ENCODE results near the genes TRPM7 and AP4E1.

DNA sequence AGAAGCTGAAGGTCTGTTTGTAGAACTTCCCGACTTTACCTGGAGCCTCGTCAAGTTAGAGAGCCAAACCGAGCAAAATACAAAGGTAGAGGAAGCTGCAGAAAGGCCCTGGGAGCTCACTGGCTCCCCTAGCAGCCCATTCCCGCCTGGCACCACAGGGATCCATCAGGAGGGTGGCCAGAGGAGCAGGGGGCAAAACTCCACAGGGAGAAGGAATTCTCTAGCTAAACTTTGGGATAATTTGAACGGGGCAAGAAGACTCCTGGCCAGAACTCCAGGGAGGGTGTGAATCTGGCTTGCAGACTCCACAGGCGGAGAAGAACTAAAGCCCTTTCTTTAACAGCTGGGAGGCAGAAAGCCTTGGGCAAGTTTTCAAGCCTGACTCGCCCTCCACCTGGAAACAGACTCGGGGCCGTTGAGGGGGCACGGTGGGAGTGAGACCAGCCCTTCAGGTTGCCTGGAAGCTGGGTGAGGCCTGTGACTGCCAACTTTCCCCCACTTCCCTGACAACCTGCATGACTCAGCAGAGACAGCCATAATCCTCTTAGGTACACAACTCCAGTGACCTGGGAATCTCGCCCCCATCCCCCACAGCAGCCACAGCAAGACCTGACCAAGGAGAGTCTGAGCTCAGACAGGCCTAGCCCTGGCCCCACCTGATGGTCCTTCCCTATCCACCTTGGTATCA is 28.5 kb downstream of the SLC27A2 start:
- RRBS = no CpG with 5 or more reads among the region's 11 CpGs

- RRBS = no CpG with 5 or more reads among the region's 5 CpGs
These were observed 4.2 kb downstream of the GABPB1 start for GRCh38 chr15:50350570-50351397.

GRCh38 chr15:50458693-50459244 is 34.6 kb downstream of the USP8 start:
- RRBS = no CpG with 5 or more reads among the region's 4 CpGs

DNA sequence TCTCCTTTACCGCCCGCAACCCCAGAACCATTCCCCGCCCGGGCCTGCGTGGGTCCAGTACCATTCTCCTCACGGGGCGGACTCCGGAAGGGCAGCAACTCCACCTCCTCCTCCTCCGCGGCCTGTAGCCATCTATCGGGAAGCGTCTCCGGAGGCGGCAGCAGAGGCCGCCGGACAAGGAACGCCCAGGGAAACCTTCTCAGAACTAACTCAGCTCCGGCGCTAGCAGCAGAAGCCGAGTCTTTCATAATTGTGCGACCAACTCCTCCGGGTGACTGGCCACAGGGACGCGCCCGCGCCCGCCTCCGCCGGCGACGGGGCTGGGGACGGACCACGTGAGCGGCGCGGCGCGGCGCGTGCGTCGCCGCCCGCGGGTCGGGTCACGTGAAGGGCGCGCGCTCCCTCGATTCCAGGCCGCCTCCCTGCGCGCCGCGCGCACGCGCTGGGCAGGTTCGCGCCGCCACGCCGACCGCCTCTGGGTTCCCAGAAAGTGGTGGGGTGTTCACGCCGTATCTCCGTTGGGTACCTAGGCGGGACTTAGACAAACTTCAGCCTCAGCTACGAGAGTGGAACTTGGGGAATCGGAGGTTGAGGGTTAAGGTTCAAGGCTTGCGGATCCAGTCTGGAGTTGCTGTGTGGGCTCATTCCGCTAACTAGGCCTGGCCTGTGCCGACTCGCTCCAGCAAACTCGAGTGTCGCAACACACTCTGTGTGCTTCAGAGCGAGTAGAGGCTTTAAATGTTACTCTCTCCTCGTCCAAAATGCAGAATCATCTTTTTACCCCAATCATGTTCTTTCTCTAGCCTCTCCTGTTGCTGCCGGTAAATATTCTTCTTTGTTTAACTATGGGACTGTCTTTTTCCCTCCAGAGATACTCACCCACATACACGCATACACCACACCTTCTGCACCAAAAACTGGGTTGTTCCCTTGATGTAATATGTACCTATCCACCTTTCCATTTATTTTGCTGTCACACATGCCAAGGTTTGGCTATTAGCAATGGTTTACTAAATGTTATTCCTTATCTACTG is at the start of gene TRPM7:
Gene TRPM7 (minus strand): TSS at position 328 of the 1,034 bp plus-strand sequence.
- RRBS = 1% methylated on average over 24 of the region's 81 CpGs

DNA sequence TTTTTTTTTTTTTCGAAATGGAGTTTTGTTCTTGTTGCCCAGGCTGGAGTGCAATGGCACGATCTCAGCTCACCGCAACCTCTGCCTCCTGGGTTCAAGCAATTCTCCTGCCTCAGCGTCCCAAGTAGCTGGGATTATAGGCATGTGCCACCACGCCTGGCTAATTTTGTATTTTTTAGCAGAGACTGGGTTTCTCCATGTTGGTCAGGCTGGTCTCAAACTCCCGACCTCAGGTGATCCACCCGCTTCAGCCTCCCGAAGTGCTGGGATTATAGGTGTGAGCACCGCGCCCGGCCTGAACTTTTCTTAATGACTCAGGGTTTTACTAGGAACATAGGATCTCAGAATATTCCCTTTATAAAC is 33.9 kb upstream of the TRPM7 start:
- RRBS = no CpG with 5 or more reads among the region's 11 CpGs

- RRBS = no CpG with 5 or more reads among the region's 3 CpGs
These were observed 33.2 kb upstream of the SPPL2A start for GRCh38 chr15:50798711-50799028.

DNA sequence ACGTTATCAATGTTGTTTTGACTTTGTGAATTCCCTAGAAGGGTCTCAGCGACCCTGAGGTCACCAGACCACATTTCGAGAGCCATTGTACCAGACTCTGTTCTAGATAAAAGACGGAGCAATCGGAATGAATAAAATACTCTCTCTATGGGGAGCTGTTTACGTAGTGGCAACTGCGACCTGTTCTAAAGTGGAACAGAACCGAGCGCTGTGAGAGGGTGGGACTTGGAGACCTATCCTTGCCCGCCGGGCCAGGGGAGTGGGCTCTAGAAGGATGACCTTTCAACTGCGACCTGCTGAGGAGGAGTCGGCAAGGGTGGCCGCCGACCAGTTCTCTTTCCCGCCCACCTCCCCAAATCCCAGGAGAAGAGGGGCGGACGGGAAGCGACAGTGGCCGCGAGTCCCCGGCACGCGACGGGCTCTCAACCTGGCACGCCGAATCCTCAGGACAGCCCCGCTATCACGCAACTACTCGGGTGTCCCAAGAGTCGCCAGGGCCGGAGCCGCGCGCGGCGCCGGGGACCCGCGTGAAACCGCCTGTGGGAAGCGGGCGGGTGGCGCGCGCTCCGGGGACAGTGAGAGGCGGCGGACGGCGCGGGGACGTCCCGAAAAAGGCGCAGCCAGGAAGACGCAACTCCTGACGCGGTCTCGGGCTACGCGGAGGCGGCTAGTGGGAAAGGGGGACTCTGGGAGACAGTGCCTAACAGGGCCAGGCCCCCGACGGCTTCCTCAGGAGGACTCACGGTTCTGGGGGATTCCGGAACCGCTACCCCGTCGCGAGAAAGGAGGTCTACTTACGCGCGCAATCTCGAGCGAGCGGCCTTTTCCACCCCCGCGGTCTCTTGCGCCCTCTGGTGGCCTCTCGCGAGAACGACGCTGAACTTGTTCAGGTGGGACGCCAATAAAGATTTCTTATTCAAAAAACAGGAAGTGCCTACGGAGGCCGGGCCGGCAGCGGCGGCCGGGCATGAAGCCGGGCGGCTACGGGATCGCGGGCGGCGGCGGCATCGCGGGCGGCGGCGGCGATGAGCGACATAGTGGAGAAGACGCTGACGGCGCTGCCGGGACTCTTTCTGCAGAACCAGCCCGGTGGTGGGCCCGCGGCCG is at the start of gene AP4E1:
Gene AP4E1 (plus strand): TSS at position 930 of the 1,107 bp plus-strand sequence.
- RRBS = under 1% methylated on average over 33 of the region's 113 CpGs

GRCh38 chr15:51075130-51075882 is 19.4 kb downstream of the TNFAIP8L3 start:
- RRBS = no CpG with 5 or more reads among the region's 7 CpGs

GRCh38 chr15:51104368-51105079 is 9.8 kb upstream of the TNFAIP8L3 start:
- RRBS = no CpG with 5 or more reads among the region's 9 CpGs

DNA sequence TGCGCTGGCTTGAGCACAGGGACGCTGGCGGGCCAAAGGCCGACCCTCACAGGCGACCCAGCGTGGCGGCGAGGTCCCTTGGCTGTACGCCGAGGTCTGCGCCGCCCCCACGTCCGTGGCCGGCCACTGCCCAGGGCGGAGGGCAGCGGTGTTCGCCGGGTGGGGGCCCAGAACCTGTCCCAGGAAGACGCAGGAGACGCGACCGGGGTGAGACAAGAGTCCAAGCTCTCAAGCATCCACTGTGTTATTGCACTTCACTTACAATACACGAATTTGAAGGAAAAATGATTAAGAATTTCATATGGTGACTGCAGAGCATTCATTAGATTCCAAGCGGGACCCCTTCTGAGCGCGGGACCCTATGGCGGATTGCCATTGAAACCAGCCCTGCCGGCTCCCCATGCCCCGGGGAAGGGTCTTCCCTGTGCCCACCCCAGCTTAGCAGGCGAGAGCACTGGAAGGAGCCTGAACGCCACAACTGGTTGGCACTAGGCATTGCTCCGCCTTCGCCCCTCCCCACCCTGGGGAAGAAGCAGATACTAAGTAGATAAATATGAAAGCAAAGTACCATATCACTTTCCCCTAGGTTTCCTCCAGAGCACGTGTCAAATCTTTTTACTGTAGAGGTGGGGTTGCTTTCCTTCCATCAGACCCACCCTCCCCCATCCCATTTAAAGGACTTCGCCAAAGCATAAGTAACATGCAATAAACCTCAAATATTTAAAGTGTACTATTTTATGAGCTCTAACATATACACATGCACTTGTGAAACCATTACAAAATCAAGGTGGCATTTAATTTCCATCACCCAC is 70.8 kb downstream of the CYP19A1 start:
- RRBS = 3% methylated on average over 8 of the region's 36 CpGs

- RRBS = no CpG with 5 or more reads among the region's 4 CpGs
These were observed 139.7 kb downstream of the GLDN start for GRCh38 chr15:51481078-51481587.

DNA sequence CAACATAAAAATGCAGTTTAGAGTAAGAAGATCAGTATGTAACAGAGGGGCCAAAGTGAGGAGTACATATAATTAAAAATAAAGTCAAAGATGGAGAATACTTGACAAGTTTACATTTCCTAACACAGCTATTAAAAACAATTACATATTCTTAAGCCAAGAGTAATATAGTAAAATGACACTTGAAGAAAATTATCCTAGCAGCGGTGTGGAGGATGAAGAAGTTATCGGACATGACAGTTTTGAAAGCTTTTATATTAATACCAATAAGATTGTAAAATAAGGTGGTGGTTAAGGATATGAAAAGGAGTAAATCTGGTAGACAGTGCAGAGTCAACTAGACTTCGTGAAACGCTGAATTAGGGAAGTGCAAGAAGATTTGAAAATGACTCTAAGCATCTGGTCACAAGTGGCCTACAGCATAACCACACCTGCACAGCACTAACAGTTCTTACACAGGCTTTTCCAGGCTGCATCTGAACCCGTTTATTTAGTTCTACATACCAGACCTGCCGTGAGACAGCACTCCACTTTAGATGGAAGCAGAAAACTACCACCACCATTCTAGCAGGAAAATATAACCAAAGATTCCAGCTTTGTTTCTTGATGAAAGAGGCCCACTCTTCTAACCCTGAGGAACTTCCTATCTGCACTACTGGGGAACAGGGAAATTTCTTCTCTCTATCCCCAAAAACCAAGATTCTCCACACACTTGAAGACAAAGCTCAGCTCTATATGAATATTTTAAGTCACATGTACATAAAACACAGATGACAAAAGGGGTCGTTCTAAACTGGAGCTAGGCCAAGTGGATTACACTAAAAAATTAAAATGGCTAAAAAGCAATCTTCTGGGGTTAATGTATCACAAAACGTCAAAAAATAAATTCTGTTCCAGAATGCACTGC is 1.9 kb downstream of the DMXL2 start:
- RRBS = no CpG with 5 or more reads among the region's 8 CpGs

GRCh38 chr15:51621589-51622261 is 846 bp downstream of the DMXL2 start:
- RRBS = no CpG with 5 or more reads among the region's 26 CpGs

DNA sequence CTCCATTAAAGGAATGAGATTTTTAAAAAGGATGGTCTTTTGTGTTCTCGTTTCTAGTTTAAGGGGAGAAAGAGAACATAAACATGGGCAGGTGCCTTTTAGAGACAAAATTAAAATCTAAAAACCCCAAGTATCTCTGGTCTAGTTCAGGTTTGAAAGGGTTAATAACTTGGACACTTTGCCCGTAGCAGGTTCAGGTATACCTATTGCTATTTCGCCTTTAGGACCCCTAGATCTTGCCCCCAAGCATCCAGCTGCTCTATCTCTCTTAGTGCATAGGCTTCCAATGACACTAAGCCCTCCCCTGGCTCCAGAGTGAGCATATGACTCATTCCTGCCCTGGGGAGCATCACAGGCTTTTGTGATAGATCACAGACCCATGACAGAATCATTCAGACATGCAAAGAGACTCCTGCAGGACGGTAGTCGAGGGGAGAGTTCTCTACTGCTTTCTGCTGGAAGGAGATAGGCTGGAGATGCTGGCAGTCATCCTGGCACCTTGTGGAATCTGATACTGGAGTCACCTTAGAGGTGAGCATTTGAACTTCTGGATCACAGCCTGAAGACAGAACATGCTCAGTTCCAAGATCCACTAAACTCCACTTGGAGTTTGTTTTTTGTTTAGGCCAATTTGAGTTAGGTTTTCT is 11.2 kb downstream of the LYSMD2 start:
- RRBS = no CpG with 5 or more reads among the region's 5 CpGs

- RRBS = no CpG with 5 or more reads among the region's 2 CpGs
These were observed 22.7 kb downstream of the TMOD3 start for GRCh38 chr15:51852109-51852579.

DNA sequence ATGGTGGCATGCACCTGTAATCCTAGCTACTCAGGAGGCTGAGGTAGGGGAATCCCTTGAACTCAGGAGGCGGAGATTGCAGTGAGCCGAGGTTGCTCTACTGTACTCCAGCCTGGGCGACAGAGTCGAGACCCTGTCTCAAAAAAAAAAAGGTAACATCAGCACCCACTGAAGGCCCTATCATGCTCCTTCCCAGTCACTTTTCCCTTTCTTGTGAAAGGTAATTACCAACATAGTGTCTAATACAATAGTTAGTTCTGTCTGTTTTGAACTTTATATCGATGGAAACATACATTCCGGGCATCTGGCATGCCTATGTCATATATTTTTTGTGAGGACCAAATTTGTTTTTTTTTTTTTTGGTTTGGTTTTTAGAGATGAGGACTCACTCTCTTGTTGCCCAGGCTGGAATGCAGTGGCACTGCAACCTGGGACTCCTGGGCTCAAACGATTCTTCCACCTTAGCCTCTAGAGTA is 42.8 kb downstream of the TMOD3 start:
- RRBS = no CpG with 5 or more reads among the region's 7 CpGs

- RRBS = no CpG with 5 or more reads among the region's 5 CpGs
These were observed 64.3 kb downstream of the LEO1 start for GRCh38 chr15:51907347-51907605.

DNA sequence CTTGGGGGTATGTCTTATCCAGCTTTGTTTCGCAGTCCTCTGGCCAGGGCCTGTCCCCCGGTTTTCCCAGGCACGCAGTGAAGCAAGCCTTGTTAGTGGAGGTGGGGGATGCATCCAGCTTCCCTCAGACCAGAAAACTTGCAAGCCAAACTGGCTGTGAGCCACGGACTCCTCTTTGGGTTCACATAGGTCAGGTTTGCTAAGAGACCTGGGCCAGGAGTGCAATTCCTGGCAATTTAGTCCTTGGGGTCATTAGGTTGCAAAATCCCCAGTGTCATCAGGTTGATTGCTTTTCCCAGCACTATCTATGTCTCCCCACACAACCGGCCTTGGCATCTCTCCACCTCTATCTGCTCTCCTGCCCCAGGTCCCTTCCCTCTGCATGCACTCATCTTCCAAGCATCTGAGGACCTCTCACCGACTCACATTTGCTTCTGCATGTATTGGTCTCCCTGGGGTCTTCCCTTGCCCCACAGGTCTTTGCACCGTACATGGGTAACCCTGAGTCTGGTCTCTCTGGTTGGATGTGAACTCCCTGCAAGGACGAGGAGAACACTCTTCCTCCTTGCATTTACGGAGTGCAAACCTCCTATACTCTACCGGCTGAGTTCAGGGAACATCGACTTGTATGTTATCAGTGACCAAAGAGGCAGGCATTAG is 34.2 kb downstream of the BCL2L10 start:
- RRBS = no CpG with 5 or more reads among the region's 11 CpGs

DNA sequence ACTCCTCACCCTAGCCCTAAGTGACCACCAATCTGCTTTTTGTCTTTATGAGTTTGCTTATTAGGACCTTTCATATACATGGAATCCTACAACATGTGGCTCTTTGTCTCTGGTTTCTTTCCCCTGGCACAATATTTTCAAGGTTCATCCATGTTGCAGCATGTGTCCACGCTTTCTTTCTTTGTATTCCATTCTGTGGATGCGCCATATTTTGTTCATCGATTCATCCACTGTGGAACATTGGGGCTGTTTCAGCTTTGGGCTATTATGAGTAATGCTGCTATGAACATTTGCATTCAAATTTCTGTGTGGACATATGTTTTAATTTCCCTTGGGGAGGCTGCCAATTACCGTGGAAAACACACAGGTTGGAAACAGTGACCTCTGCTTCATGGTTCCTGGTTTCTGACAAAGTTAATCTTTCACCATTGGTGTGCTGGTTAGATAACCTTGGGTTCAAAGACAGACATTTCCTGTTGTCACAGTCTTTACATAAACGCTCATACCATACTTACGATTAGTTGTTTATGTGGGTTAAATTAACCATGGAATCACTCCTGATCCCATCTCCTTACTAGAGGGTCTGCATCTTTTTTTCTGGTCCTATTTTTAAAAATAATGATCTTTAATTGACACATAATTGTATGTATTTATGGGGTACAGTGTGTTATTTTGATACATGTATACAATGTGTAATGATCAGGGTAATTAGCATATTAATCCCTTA is 3.4 kb upstream of the BCL2L10 start:
- RRBS = no CpG with 5 or more reads among the region's 6 CpGs

- RRBS = no CpG with 5 or more reads among the region's 11 CpGs
These were observed 48.5 kb upstream of the GNB5 start for GRCh38 chr15:52239494-52240222.